Measurements from ENCODE around the genes NUP58, WASF3 and RPL21.

DNA sequence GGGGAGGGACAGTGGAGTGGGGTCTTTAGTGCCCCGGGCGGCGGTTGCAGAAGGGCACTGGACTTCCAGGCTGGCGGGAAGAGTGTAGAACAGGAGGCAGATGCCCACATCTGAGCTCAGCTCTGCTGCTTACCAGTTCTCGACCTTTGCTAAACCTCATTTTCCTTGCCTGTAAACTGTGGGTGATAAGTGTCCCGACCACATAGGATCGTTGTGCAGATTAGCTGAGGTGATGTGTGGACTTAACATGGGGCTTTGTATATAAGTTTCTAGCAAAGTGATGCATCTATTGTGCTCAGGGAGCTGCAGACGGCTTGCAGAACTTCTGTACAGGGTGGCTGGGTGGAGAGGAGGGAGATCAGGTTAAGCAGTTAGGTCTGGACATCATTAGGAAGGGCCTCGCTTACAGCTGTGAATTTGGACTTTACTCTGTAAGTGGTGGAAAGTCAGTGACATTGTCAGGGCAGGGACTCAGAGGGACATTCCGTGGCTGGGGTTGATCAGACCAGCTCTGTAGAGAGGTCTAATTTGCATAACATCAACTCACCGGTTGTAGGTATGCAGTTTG is 70.0 kb downstream of the SPATA13 start:
- PRO-cap, result no peak
- RAMPAGE, long total RNA, result no peak

GRCh38 chr13:24469456-24469870 is 43.1 kb downstream of the PARP4 start:
- PRO-cap, result no peak
- RAMPAGE, long total RNA, result no peak

DNA sequence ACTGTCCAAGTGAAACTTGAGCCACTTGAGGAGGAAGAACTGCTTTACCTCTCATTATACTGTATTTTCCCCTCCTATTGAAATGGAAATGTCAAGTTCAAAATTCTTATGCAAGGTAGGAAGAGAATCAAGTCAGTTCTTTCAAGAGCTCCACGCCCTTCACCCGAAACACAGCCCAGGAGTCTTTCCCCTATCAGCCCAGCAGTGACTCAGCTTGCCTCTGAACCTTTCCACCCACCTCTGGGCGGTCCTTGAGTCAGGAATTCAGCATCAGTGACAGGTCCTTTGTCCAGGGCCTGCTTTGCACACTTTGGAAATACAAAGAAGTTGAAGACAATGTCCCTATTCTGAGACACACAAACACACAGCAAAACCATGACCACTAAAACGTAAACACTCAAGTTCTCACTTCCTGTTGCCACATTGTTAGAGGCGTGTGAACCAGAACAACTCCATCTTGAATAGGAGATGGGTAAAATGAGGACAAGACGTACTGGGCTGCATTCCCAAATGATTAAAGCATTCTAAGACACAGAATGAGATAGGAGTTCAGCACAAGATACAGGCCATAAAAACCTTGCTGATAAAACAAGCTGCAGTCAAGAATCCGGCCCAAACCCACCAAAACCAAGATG is 49.4 kb upstream of the ATP12A start:
- PRO-cap, result unidirectional peak, plus-strand start at position 509 of the sequence
- RAMPAGE, long total RNA, result no peak

DNA sequence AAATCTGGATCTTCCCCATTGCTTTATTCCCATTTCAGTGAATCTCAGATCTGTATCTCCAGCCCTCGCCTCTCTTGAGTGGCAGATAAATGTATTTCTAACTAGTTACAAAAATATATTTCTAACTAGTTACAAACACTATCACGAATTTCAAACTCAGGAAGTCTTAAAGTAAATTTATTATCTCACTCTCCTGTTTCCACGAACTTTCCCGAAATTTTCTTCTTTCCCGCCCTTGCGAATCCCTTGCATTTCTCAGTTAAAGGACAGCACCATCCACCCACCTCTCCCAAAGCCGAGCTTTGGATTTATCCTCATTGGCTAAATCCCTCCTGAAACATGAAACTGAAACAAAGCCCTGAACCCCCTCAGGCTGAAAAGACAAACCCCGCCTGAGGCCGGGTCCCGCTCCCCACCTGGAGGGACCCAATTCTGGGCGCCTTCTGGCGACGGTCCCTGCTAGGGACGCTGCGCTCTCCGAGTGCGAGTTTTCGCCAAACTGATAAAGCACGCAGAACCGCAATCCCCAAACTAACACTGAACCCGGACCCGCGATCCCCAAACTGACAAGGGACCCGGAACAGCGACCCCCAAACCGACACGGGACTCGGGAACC is 9.0 kb upstream of the CENPJ start:
- PRO-cap, result bidirectional peak, plus-strand start at position 395 of the sequence, minus-strand start at position 257 of the sequence; bidirectional peak, plus-strand start at position 429 of the sequence, minus-strand start at position 445 of the sequence; unidirectional peak, minus-strand start at position 565 of the sequence
- RAMPAGE, long total RNA, result no peak

GRCh38 chr13:25292192-25292761 is 5.0 kb upstream of the MTMR6 start:
- PRO-cap, result no peak
- RAMPAGE, long total RNA, result no peak

DNA sequence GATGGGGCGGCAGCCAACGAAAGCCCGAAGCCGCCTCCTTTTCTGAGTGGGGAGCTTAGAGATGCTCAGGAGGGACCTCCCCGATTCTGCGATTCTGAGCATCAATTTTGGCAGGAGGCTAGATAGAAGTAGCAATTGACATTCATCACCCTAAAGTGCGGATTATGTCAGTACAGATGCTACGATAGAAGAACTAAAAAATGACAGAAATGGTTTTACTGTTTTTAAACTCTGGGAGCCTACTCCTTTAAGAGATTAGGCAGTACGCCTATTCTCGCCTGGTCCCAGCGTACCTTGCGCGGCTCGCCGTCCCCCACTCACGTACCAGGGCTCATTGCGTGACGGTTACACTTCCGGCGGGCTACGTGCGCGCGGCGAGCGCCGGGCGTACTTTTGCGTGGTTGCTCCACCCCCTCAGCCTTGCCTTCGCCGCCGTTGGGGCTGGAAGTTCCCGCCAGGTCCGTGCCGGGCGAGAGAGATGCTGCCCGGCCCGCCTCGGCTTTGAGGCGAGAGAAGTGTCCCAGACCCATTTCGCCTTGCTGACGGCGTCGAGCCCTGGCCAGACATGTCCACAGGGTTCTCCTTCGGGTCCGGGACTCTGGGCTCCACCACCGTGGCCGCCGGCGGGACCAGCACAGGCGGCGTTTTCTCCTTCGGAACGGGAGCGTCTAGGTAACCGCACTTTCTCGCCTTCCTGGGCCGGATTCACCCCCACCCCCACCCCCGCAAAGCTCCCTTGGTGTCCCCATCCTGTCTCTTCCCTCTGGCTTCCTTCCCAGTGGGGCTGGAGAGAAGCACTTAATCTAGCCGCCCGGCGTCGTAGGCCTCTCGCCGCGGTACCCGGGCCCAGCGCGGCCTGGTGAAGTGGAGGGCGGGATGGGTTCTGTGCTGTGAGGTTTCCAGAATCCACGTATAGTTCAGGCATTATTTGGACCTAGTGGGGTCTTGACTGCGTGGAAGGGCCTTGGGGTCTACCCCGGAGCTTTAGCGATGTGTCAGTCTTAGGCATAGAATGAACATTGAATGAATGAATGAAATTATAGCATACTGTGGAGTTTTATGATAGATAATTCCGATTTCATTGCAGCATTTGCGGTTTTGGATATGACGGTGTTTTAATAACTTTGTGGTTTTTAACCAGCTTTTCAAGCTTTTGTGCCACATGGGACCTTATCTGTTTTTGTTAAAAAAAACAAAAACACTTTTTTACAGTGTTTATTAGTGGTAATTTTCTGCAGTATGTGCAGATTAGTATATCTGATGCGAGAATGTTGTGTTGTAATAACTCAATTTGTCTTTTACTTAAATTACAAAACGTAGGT is at the start of gene NUP58:
TSS of gene NUP58 (plus strand) at position 417 of the 1,322 bp plus-strand sequence.
- PRO-cap, result bidirectional peak, plus-strand start at position 417 of the sequence, minus-strand start at position 296 of the sequence; bidirectional peak, plus-strand start at position 635 of the sequence, minus-strand start at position 664 of the sequence; unidirectional peak, minus-strand start at position 670 of the sequence; unidirectional peak, minus-strand start at position 709 of the sequence; unidirectional peak, minus-strand start at position 861 of the sequence
- RAMPAGE, long total RNA, result no peak

- PRO-cap, result bidirectional peak, plus-strand start at chr13:25468871, minus-strand start at chr13:25468682; bidirectional peak, plus-strand start at chr13:25468949, minus-strand start at chr13:25468943; bidirectional peak, plus-strand start at chr13:25469108, minus-strand start at chr13:25468972; bidirectional peak, plus-strand start at chr13:25469294, minus-strand start at chr13:25469362
- RAMPAGE, long total RNA, result start-site peak on the plus strand at chr13:25468804-25468906, 226 and 17 reads in 2 replicates
Measured at GRCh38 chr13:25468725-25469632, 97.2 kb downstream of the ATP8A2 start.

- PRO-cap, result bidirectional peak, plus-strand start at chr13:25977397, minus-strand start at chr13:25977315
- RAMPAGE, long total RNA, result no peak
Measured at GRCh38 chr13:25977140-25977725, 74.6 kb downstream of the SHISA2 start.

DNA sequence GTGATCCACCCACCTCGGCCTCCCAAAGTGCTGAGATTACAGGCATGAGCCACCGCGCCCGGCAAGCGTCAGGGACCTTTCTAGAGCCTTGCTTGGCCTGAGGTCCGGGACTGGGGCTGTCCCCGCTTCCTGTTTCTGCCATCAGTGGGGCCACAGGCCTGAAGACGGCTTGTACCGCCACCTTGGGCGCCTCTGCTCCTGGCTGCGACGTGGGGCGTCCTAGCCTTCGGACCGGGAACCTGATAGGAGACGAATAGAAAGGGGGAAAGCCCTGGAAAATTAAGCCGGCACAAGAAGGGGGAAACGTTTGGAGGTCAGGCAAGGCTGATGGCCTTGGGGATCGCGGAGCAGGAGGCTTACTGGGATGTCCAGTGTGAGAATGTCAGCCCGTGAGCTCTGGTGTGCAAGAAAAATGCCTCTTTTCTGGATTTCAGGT is 35.1 kb downstream of the RNF6 start:
- PRO-cap, result bidirectional peak, plus-strand start at position 158 of the sequence, minus-strand start at position 109 of the sequence
- RAMPAGE, long total RNA, result no peak

GRCh38 chr13:26254573-26255056 is 686 bp downstream of the CDK8 start:
- PRO-cap, result no peak
- RAMPAGE, long total RNA, result no peak

DNA sequence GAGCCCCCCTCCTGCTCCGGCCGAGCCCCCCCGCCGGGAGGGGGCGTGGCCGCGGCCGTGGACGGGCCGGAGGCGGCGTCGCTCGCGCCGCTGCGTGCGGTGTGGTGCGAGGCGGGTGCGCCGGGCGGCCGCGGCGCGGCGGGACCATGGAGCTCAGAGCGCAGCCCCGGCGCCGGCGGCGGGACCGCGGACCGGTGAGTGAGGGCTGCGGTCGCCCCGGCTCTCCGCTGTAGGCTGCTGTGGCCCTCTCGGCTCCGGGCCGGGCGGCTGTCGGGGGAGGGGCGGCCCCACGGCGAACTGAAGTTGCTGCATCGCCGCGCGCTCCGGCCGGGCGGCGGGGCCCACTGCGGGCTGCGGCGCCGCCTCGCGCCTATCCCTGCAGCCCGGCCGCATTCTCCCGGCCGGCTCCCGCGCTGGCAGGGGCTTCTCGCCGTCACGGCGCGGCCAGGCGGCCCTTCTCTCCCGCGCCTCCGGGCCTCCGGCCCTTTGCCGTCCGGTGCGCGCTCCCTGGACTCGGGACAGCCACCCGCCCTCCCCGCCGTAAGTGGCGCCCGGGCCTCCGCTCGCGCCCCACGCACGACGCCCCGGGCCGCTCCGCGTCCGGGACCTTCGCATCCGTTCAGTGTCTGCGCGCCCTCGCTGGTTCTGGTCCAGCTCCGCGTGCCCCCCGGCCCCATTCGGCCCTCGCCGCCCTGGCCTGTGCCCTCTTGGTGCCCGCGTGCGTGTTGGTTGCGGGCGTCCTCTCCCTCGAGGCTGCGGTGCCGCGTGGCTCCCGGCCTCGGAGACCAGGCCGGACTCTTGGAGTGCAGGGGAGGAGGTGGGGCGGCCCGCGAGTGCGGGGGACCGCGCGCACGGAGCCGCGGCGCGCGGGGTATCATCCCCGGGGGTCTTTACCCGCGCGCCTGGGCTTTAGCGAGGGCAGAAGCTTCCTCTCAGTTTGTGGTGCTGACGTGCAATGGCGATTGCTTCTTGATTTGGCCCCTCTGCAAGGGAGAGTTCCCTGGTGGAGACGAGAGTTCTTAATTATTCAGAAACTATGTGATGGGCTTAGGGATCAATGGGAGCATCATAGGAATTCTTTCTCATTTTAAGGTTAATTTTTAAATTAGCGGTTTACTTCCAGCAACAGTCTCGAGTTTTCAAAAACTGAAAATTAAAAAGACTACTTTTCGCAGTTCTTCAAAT is at the start of gene WASF3:
TSS of gene WASF3 (plus strand) at position 58 of the 1,185 bp plus-strand sequence.
- PRO-cap, result bidirectional peak, plus-strand start at position 71 of the sequence, minus-strand start outside the sequence; bidirectional peak, plus-strand start at position 725 of the sequence, minus-strand start at position 630 of the sequence; bidirectional peak, plus-strand start at position 921 of the sequence, minus-strand start at position 998 of the sequence
- RAMPAGE, long total RNA, result no peak

DNA sequence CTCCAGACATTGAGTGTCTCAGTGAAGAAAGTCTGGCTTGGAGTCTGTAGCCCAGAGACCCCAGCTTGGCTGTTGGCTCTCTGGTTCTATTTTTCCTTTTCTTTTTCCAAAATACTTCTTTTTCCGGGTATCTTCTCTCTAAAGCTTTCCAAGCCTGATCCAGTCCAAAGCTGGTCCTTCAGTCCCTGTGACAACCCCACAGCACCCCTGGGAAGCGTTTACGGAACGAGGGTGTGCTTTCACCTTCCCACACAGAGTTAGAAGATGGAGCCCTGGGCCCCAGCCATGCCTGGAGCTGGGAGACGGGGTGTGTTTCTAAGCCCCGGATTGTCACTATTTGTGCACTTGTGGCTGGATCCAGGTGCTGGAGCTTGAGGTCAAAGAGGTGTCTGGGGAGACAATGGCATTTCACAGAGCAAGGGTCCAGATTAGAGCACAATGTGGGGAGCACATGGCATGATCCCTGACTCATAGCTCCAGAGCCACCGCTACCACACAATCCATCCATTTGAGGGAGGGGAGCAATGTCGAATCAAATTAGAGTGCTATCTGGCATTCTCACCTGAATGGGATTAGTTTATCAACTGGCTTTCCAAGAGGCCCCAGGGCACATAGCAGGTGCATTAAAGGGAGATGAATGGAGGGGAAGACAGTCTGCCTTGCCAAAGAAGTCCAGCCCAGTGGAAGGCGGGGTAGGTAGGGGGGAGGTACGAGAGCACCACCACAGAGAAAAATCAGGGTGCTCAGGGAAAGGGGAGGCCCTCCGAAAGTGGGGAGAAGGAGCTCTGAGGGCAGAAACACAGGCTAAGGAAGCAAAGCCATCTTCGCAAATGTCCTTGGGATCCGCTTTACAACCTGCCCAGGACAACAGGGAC is 194.3 kb upstream of the GPR12 start:
- PRO-cap, result no peak
- RAMPAGE, long total RNA, result no peak

DNA sequence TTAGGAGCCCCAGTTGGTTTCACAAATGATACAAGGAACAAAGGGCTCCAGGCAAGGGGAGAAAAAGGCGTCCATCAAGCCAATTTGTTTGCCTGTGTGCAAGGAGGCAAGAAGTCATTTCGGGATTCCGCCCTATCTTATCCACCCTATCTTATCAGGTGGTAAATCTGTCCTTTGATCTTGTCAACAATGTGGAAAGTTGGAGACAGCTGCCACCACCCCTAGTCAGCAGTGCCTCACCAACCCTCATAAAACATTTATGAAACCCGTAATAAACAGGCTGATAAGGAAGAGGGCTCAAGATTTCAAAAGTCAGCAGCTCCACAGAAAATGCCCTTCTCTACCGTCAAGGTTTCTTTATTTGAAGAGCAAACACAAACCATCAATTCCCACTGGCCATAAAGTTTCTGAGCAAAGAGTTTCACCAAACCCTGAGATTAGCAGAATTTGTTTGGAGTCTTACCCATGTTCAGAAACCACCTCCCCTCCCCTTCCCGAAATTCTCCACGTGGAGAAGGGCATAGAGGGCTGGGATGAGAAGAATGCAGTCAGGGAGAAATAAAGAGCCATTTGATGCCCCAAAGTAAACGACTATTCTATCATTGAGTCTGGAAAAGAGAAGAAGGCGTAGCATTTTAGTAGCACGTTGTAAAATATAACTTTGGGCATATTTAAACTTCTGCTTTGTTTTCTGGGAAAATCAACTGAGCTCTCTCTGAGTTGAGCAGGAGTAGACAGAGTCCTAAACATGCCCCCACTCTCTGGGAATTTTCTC is 196.1 kb upstream of the GPR12 start:
- PRO-cap, result no peak
- RAMPAGE, long total RNA, result no peak

DNA sequence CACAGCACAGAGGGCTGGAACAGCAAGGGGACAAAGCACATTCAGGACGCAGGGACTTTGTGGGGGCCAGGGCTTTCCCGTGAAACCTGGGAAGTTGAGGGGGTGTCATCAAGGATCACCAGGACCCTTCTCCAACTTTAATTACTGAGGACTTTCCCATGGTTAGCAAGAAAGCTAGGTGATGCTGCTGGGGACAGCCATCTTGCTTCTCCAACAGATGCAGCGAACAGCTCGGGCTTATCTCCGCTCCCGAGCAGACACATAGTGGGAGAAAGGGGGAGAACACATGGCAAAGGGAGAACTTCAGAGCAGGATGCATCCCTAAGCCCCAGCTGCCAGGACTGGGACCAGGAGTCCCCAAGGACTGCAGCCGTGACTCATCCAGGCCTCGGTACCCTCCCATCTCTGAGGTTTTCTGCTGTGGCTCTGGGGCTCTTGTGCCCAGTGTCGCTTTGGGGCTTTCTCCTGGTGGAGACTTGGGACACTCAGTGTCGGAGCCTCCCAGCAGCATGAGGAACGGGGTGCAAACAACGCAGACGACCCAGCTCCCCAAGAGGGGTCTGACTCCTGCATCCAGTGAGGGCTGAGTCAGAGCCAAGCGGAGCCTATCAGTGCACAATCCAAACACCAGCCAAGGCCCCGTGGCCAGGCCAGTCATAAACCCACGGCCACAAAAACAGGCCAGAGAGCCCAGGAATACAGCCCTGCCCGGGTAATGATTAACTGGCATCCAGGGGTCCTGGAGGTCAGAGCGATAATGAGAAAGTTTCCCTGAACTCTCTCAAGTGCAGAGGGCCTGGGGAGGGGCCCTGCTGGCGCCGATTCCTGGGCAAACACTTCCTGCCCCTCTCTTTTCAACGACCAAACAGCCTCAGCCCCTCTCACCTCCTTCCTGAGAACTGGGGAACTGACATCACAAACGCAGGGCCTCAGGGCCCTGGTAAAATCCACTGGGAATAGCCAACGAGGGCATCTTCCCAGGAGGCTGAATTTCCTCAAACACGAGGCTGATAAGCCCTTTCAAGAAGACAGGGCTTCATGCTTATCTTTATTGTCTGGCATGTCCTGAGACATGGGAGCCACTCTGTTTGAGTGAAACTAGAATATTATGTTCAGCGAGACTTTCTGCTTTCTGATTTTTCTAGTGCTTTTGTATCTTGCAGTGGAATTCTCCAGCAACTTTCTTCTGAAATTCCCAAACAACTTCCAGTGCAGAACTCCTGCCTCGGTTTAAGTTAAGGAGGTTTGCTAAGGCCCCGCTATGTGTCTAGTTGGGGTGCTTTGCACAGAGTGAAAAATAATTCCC is 202.9 kb downstream of the USP12 start:
- PRO-cap, result no peak
- RAMPAGE, long total RNA, result no peak

GRCh38 chr13:27163031-27164175 is 8.2 kb downstream of the USP12 start:
- PRO-cap, result no peak
- RAMPAGE, long total RNA, result no peak

DNA sequence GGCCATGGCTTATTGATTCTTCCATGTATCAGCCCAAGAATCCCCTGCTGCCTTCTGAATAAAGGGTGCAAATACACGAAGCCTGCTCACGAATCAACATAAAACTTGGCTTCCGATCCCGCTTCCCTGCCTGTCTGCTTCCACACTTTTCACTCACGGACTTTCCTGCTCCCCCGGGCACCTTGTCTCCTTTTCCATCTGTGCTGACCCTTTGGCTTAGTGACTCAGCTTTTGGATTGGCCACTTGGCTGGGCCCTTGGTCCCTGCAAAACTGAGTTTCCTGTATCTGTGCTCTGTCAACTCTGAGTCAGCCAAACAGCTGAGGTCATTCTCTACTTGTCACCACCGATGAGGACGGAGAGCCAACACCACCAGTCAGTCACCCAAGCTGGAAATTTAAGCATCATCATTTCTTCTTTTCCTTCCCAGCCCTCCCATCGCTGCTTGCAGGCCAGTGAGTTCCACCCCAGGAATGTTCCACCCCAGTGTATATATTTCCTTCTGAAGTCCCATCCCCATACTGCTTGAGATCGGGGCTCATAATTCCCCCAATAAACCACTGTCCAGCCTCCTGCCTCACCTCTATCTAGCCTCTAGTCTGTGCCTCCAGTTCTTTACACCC is 11.4 kb upstream of the USP12 start:
- PRO-cap, result no peak
- RAMPAGE, long total RNA, result no peak

DNA sequence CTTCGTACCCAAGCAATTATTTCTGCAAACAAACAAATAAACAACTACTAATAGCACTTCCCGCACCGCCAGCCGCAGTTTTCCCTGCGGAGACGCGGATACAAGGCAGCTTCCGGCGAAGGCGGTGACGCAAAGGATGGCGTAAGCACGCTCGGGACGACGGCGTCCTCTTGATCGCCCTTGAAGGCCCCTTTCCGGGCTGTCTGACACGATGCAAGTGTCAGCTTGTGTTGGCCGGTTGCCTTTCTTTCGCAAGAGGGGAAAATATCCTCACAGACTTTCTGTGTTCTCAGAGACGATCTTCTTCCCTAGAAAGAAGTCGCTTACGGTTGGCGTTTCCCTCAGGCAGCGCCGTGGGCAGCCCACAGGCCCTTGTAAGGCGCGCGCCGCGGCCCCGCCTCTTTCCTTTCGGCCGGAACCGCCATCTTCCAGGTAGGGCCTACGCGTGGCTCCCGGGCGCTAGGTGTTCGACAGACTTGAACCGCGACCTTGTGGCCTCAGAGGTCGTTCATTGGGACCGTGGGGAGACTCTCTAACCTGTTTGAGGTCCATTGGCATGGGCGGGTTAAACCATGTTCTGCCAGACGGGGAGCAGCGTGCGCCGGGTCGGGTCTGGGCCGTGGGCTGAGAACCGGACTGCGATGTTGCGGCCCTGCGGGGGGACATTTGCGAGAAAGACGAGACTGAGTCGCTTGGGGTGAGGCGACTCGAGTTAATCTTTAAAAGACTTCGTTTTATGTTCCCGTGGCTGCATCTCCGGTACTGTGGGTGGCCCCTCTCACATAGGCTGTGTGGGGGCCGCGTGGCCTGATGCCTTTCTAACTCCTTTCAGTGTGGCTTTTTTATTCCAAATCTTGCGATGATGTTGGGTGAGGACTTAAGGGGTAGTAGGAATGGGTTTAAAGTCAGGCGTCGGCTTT is at the start of gene RPL21:
TSS of gene RPL21 (plus strand) at position 405 of the 920 bp plus-strand sequence.
- PRO-cap, result bidirectional peak, plus-strand start at position 405 of the sequence, minus-strand start at position 84 of the sequence; bidirectional peak, plus-strand start outside the sequence, minus-strand start at position 793 of the sequence
- RAMPAGE, long total RNA, result start-site peak on the plus strand centred at position 192 of the sequence, 39 bp wide, 362 and 75 reads in 2 replicates; start-site peak on the plus strand centred at position 423 of the sequence, 47 bp wide, 5,338 and 398 reads in 2 replicates

DNA sequence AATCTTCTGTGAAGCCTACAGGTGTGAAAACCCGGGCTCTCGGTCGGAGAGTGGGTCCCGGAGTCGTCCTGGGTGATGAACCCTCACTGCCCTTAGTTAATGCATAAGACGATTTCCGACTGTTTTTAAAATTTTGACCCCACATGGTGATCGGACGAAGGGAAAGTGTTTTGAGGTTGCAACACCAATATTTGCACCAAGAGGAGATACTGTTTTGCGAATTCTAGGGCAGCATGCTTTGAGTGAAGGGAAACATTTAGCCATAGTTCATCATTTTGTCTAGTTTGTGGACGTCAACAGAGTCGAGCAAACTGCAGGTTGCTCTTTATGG is 681 bp downstream of the RPL21 start:
- PRO-cap, result bidirectional peak, plus-strand start at position 141 of the sequence, minus-strand start outside the sequence
- RAMPAGE, long total RNA, result no peak

- PRO-cap, result no peak
- RAMPAGE, long total RNA, result no peak
Measured at GRCh38 chr13:27258019-27258918, 6.9 kb downstream of the RPL21 start.

- PRO-cap, result no peak
- RAMPAGE, long total RNA, result no peak
Measured at GRCh38 chr13:27353011-27353532, 71.3 kb upstream of the GTF3A start.

All from GM23338 (cell line).